ENCODE measurements around the genes CYP17A1 and CNNM2.

GRCh38 chr10:102119313-102120040 lies 691 bp downstream of the LDB1 start:
- RRBS = no CpG with 5 or more reads among the region's 16 CpGs
CAGE:
- cytosol, long polyA plus RNA = no peak
- long polyA plus RNA = no peak
- nucleus, long polyA plus RNA = no peak

- RRBS = 2% methylated on average over 4 of the region's 46 CpGs
CAGE:
- cytosol, long polyA plus RNA = no peak
- long polyA plus RNA = no peak
- nucleus, long polyA plus RNA = no peak
Observed at GRCh38 chr10:102230197-102230769, 4.2 kb downstream of the ELOVL3 start.

DNA sequence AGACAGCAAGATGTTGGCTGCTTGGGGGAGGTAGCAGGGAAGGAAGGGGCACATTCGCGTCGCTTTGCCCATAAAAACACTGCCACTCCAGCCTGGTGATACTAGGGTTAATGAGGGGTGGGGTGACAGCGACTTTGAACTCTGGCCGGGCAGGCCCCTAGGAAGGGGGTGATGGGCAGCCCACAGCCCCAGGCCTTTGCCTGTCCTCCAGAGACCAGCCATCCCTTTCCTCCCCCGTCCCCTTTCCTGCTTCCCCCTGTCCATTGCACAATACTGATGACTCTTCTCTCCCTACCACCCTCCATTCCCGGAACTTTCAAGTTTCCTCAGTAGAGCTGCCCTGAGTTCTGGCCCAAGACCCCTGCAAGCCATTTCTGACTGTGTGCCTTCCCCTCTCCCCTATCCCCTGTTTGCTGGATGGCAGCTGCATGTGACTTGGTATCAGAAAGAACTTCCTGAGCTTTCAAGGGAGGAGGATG lies 2.2 kb upstream of the CUEDC2 start:
- RRBS = no CpG with 5 or more reads among the region's 7 CpGs
CAGE:
- cytosol, long polyA plus RNA = no peak
- long polyA plus RNA = no peak
- nucleus, long polyA plus RNA = no peak

- RRBS = 2% methylated on average over 29 of the region's 120 CpGs
CAGE:
- cytosol, long polyA plus RNA = no peak
- long polyA plus RNA = no peak
- nucleus, long polyA plus RNA = no peak
Observed at GRCh38 chr10:102450287-102451274, 762 bp downstream of the C10orf95 start.

DNA sequence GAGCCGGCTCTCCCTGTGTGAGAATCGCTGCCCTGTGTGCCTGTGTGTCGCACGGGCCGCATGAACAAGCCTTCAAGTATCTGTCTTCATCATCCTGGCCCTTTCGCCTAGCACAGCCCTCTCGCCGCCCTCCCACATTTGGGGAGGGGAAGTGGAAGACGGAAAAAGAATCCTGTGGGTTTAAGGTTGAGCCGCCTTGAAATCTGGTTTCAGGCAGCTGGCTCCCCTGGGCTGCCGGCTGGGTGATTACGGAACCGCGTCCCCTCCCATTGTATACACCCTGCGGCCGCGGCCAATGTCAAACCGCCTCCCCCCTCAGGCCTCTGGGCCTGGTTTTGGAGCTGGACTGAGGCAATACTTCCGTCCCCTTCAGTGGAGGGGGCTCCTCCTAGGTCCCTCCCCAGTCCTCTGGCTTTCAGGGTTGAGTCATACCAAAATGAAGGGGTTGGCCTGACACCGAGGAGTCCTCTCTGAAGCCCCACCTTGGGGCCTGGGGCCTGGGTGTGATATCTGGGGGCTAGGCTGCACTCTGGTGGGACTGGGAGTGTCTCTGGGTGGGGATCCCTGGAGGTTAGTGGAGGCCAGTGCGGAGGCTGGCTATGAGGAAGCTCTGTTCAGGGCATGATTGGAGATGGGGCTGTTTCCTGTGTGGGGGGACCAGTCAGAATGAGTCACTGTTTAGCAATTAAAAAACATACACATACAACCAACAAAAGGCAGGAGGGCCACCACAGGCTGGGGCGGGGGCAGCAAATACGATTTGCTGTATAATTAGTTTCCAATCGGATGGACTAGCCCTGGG lies 1.7 kb downstream of the TRIM8 start:
- RRBS = 1% methylated on average over 1 of the region's 24 CpGs
CAGE:
- cytosol, long polyA plus RNA = no peak
- long polyA plus RNA = no peak
- nucleus, long polyA plus RNA = no peak

DNA sequence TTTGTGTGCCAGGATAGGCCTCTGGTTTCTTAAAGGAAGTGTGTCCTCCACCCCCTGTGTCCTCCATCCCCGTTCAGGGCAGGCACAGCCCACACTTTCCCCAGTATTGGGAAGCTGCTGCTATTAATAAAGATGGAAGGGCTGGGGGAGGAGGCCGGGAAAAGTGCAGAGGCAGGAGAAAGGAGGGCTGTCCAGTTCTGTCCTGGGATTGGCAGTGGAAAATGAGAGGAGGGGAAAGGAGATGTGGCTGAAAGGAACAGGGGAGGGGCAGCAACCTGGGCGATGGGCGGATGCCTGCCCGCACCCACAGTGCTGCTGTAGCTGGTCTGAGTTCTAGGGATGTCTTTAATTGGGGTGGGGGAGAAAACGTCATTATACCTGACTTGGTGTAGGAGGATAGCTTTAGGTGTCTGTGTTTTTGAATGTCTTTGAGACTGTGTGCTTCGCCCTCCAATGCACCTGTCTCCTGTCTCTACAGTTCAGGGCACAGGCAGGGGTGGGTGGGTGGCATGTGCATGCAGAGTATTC lies 2.4 kb downstream of the TRIM8 start:
- RRBS = no CpG with 5 or more reads among the region's 7 CpGs
CAGE:
- cytosol, long polyA plus RNA = no peak
- long polyA plus RNA = no peak
- nucleus, long polyA plus RNA = no peak

DNA sequence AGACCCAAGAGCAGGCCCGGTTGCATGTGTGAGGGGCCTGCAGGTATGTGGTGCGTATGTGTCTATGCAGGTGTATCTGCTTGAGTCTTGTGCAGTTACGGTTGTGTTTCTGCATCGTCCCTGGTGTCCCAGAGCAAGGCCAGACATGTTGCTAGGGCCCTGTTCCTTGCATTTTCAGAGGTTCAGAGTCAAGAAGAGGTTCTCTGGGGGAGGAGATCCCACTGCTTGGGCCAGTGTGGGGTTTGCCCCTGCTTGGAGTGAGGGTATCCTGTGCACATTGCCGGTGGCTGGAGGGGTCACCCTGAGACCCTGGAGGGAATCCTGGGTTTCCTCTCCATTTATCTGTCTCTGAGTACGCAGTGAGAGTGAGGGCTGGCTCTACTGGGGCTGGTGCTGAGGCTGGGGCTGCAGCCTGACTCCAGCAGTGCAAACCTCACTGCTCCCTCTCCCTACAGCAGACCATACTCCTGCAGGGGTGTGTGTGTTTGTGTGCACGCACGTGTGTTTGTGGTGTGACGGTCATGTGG lies 4.1 kb downstream of the TRIM8 start:
- RRBS = no CpG with 5 or more reads among the region's 9 CpGs
CAGE:
- cytosol, long polyA plus RNA = no peak
- long polyA plus RNA = no peak
- nucleus, long polyA plus RNA = no peak

DNA sequence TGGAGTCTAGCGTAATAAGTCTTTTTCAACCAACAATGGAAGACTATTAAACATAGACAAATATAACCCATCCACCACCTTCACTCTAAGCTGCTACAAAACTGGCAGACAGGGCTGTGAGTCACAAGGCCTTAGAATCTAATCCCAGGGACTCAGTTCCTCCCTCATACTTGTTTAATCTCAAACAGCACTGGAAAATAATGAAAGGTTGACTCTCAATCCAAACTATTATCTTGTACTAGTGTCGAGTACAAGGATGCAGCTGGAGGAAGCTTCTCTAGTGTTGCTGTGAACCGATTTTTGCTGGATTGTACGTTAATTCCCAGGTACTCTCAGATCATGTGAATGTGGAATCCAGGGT lies 22.4 kb downstream of the ARL3 start:
- RRBS = no CpG with 5 or more reads among the region's 4 CpGs
CAGE:
- cytosol, long polyA plus RNA = no peak
- long polyA plus RNA = no peak
- nucleus, long polyA plus RNA = no peak

DNA sequence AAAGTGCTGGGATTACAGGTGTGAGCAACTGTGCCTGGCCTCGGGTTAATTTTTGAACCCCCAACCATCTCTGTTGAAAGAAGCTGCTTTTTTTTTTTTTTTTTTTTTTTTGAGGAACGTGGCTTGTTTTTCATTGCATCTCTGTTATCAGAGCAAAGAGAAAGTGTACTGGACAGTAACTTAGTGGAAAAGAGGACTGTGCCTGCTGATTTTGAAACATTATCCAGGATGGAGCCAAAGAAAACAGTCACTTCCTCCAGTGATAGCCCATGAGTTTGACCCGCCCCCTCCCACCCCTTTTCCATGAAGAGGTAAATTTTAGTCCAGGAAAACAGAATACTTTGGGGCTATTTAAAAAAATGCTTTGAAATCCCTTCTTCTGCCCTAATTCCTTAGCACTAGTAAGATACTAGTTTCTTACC lies 38.4 kb downstream of the WBP1L start:
- RRBS = no CpG with 5 or more reads among the region's 3 CpGs
CAGE:
- cytosol, long polyA plus RNA = no peak
- long polyA plus RNA = no peak
- nucleus, long polyA plus RNA = no peak

GRCh38 chr10:102834066-102834562 lies 3.1 kb downstream of the CYP17A1 start:
- RRBS = no CpG with 5 or more reads among the region's 10 CpGs
CAGE:
- cytosol, long polyA plus RNA = no peak
- long polyA plus RNA = no peak
- nucleus, long polyA plus RNA = no peak

DNA sequence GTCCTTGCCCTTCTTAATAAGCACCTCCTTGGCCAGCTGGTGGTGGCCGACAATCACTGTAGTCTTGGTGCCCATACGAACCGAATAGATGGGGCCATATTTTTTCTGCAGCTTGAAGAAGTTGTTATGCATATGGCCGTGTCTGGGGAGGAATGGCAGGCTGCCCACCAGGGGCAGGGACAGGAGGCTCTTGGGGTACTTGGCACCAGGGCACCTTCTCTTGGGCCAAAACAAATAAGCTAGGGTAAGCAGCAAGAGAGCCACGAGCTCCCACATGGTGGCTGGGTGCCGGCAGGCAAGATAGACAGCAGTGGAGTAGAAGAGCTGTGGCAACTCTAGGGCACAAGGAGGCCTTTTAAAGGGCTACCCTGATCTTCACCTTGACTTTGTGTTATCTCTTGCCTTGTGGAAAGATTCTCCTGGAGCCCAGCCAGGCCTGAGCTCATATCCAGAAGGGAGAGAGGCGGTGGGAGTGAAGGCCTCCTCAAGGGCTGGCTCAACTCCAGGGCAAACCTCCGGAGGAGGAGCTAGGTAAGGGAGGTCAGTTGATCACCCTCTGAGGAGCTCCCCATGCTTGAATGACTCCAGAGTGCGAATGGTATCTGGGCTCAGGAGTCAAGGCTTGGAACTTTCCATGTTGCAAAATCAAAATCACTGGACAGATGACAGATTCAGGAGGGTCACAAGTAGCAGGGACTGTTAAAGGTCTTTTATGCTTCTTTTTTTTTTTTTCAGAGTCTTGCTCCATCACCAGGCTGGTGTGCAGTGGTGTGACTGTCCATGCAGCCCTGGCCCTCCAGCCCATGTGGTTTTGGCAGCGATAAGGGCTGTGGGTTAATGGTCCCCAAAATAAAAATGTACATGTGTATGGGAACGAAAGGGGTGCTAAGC lies at the start of gene CYP17A1:
Gene CYP17A1, minus strand, starts transcription at position 328 of the 891 bp plus-strand sequence.
- RRBS = no CpG with 5 or more reads among the region's 11 CpGs
CAGE:
- cytosol, long polyA plus RNA = no peak
- long polyA plus RNA = no peak
- nucleus, long polyA plus RNA = no peak

- RRBS = 2% methylated on average over 9 of the region's 91 CpGs
CAGE:
- cytosol, long polyA plus RNA = no peak
- long polyA plus RNA = no peak
- nucleus, long polyA plus RNA = no peak
Observed at GRCh38 chr10:102917851-102918843, at the start of gene CNNM2. TSS of gene CNNM2 (plus strand) at chr10:102918294.

GRCh38 chr10:103138195-103138763 lies 54.8 kb downstream of the NT5C2 start:
- RRBS = no CpG with 5 or more reads among the region's 6 CpGs
CAGE:
- cytosol, long polyA plus RNA = no peak
- long polyA plus RNA = no peak
- nucleus, long polyA plus RNA = no peak

GRCh38 chr10:103152976-103153841 lies 39.9 kb downstream of the NT5C2 start:
- RRBS = no CpG with 5 or more reads among the region's 6 CpGs
CAGE:
- cytosol, long polyA plus RNA = no peak
- long polyA plus RNA = no peak
- nucleus, long polyA plus RNA = no peak

DNA sequence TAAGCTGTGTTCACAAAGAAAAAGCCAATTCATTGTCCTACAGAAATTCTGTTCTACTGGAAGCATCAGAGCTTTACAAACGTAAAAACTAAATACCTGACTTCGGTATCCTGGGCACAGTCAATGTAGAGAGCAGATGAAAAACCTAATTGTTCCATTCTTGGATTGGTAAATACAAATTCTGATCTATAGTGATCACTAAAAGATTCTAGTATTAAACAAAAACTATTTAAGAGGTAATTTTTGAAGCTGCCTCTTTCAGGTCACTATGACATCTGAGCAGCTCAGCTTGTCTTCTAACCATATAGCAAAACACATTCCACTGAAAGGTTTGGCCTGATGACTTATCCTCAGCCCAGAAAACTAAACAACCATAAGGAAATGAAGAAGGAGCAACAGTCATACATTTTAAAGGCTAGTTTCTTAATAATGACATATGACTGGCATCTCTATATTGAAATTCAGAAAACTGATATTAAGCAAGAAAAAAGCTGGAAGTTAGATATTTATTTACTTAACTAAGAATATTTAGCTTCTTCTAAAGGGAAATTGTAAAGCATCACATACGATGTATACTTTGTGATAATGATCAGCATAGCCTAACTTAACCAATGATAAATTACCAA lies 24.7 kb downstream of the NT5C2 start:
- RRBS = no CpG with 5 or more reads among the region's 3 CpGs
CAGE:
- cytosol, long polyA plus RNA = no peak
- long polyA plus RNA = no peak
- nucleus, long polyA plus RNA = no peak

GRCh38 chr10:103396942-103397290 lies 490 bp downstream of the PDCD11 start:
- RRBS = no CpG with 5 or more reads among the region's 2 CpGs
CAGE:
- cytosol, long polyA plus RNA = no peak
- long polyA plus RNA = no peak
- nucleus, long polyA plus RNA = no peak

DNA sequence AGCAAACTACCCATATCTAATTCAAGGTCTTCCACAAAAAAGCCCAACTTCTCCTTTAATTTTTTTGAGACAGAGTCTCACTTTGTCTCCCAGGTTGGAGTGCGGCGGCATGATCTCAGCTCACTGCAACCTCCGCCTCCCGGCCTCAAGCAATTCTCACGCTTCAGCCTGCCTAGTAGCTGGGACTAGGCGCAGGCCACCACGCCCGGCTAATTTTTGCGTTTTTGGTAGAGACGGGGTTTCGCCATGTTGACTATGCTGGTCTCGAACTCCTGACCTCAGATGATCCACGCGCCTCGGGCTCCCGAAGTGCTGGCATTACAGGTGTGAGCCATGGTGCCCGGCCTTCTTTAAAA lies 940 bp downstream of the PDCD11 start:
- RRBS = 62% methylated on average over 3 of the region's 17 CpGs
CAGE:
- cytosol, long polyA plus RNA = no peak
- long polyA plus RNA = no peak
- nucleus, long polyA plus RNA = no peak

- RRBS = 57% methylated on average over 4 of the region's 17 CpGs
CAGE:
- cytosol, long polyA plus RNA = no peak
- long polyA plus RNA = no peak
- nucleus, long polyA plus RNA = no peak
Observed at GRCh38 chr10:103450778-103451896, 1.0 kb downstream of the CALHM2 start.

GRCh38 chr10:103504403-103504797 lies 10.9 kb downstream of the NEURL1 start:
- RRBS = no CpG with 5 or more reads among the region's 7 CpGs
CAGE:
- cytosol, long polyA plus RNA = no peak
- long polyA plus RNA = no peak
- nucleus, long polyA plus RNA = no peak

GRCh38 chr10:103658358-103658776 lies 164.9 kb downstream of the NEURL1 start:
- RRBS = no CpG with 5 or more reads among the region's 7 CpGs
CAGE:
- cytosol, long polyA plus RNA = no peak
- long polyA plus RNA = no peak
- nucleus, long polyA plus RNA = no peak